Right ventricle myocardium (tissue), 1 donor: ENCODE measurements around the gene COBL.

DNA sequence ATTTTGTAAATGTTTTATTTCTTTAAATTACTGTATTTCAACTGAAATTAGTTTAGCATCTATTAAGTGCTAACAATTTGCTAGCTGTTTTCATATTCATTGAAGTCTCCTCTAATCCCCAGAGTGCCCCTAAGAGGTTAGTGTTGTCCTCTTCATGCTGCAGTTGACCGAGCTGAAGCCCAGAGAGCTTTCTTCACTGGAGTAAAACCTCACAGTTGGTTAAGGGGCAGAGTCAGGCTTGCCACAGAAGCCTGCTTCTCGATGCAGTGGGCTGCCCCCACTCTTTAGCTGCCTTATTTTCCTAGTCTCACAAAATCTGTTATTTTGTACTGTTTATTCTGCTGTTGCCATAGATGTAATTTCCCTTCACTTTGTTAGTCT, 53.6 kb downstream of the SPATA48 start:
- PRO-cap, 2 experiments: no peak in any of the 2 experiments

- PRO-cap, 2 experiments: no peak in any of the 2 experiments
Observed at GRCh38 chr7:50262775-50263437, 41.6 kb upstream of the IKZF1 start.

- PRO-cap, 2 experiments: no peak in any of the 2 experiments
Observed at GRCh38 chr7:50330599-50331390, 26.3 kb downstream of the IKZF1 start.

GRCh38 chr7:50331391-50332158, 27.1 kb downstream of the IKZF1 start:
- PRO-cap, 2 experiments: no peak in any of the 2 experiments

DNA sequence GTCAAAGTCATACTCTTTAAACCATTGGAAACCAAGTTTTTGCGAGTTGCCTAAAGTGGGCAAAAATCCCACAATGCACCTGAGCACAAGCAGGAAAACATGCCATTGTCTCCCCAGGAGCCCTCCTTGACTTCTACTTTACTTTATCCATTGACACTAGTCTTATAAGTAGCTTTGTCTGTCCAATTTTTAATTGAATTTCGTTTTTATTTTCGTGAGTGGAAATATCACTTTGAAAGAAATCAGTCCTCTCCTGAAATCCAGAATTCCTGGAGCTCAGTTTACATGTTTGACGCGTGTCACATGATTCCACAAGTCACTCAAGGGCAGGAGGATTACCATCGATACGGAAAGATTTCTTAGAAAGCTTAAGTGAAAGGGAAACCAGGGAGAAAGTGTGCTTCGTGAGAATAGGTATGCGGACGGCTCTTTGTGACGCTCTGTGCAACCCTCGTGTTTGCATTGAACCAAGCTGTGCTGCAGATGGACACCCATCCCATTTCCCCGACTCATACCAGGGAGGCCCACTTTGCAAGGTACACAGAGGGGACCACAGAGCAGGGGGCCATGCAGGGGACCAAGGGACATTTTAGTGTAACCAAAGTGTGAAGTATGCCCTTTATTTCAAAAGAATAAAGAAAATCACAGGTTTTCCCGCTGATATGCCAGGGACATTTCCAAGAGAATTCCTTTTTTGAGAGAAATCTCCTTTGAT, 43.1 kb downstream of the IKZF1 start:
- PRO-cap, 2 experiments: no peak in any of the 2 experiments

DNA sequence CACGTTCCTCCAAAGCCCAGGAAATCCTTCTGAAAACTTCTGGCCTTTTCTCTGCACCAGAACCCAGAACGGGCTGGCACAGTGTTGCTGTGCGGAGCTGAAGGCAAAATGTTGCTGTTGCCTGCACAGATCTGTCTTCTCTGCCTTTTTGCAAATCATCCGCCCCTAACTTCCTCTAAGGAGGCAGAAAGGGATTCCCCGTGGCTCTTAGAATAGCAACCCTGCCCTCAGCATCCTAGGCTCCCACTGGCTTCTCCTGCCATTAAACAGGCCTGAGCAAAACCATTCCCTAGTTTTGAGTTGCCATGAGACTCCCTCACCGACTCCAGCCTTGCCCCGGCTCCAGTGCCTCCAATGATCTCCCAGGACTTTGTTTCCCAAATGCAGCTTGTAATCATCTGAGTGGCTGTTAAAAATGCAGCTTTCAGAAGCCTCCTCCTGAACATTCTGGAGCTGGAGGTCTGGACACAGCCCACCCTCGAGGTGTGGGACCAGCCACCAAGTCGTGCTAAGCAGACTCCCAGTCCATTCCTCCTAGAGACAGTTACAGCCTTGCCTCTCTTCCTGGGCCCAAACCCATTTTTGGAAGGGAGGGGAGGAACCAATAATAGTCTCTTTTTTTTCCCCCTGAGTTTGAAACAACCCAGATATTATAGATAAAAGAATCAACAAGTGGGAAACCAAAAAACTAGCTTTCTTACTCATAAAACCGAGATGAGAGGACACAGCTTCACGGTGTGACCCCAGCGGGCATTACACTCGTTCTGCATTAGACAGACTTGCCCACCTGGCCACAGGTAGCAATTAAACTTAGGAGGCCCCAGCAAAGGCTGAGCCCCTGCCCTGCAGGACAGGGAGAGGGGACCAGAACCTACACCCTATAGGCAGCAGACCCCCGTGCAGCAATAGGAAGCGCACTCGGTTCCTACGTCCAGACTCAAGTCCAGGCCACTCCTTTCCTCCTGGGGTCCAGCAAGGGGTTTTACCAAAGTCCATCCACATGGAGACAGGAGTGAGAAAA, 44.5 kb downstream of the FIGNL1 start:
- PRO-cap, 2 experiments: no peak in any of the 2 experiments

- PRO-cap, 2 experiments: no peak in any of the 2 experiments
Observed at GRCh38 chr7:50449054-50449471, 1.1 kb downstream of the FIGNL1 start.

DNA sequence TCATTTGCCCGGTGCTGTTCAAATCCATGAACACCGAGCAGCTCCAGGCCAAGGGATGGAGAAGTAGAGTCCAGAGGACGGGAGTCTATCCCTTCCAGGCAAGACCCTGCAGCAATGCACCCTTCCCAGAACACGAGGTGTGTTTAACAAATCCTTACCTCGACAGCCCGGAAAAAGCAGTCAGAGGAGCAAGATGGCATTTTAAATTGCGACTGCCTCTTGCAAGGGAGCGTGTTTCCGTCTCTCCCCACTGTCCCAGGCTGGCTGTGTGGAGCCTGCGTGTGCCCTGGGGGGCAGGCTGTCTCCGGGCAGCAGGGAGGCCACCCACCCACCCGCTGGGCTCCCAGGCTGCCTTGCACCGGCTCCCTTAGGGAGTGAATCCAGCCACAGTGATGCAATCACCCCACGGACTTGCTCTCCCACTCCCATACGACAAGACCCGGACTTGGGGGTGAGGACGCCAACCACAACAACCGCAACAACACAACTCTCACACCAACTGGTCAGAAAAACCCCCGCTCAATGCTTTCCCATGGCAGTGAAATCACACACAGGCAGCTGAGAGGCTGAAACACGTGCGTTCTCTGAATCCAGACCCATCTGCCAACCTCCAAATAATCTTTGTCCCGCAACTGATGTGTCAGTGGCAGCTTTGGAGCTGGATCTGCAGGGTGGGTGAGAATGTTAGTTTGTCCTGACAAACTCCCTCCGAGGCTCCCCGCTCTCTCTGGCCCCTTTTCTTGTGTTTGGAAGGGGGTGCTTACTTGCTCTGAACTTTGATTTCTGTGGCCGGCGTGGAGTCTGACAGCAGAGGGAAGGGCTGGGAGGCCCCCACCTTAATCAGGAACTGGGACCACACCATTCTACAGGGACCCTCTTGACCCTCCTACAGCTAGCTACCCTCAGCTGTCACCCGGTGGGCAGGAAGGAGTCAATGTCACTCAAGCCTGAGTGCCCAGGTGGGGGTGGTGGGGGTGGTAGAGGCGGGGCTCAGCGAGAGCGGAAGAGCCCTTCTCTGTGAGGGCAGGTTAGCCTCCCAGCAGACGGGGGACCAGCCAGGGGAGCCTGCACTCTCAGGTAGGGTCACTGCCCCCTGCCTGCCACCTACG, 62.8 kb upstream of the DDC start:
- PRO-cap, 2 experiments: peak in 2 of 2 experiments; most common plus-strand start position 1,039 of the sequence (in 2); most common minus-strand start position 908 of the sequence (in 1)

DNA sequence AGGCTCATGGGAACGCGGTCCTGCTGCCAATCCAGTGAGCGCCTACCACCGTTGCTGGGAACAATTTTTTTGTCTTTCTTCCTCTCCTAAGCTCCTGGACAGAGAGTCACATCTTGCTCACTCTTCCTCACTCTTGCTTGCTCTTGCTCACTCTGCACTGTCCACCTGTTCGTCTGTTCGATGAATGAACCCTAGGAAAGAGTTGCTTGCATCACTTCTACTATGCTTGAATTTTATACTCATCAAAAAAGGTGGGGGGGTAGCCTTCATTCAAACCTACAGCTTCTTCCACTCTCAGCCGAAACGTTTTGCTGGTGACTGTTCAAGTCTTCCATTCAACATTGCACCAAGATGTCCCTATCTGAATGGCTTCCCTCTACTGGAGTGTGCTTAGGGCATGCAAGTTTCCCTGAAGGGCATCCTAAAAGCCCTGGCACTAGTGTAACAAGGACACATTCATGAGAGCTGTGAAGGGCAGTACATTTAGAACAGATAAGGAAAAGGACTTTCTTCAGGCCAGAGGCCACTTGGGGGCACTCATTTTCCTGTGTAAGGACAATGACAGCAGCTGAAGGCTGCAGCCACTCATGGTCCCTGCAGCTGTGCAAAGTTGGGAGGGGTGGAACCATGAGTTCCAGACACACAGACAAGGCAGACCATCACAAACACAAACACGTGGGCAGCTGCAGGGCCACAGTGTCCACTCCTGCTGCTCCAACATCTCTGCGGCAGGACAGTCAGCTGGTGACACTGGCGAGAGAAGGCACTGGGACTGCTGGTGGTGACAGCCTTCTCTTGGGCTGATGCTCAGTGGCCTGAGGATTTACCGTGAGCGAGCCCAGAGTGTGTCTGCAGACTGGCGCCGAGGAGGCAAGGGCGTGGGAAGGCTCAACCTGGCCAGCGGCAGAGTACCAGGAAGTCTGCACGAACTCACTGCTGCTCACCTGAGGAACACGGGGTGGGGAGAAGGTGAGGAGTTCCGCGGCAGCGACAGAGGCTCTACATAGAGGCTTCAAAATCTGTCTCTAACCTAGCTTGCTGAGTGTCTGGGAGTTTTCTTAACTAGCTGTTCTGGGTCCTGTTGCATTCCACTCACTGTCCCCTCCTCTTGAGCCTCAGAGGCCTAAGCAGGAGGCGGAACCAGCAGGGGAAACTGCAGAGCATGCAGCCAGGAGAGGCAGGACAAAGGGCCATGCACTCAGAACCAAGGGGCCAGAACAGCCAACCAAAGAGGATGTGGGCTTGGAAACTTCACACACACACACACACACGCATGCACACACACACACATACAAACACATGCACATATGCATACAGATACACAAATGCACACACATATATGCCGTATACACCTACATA, 76.3 kb upstream of the DDC start:
- PRO-cap, 2 experiments: peak in 2 of 2 experiments; most common plus-strand start position 731 of the sequence (in 2)

GRCh38 chr7:50673559-50674258, 108.5 kb upstream of the DDC start:
- PRO-cap, 2 experiments: no peak in any of the 2 experiments

DNA sequence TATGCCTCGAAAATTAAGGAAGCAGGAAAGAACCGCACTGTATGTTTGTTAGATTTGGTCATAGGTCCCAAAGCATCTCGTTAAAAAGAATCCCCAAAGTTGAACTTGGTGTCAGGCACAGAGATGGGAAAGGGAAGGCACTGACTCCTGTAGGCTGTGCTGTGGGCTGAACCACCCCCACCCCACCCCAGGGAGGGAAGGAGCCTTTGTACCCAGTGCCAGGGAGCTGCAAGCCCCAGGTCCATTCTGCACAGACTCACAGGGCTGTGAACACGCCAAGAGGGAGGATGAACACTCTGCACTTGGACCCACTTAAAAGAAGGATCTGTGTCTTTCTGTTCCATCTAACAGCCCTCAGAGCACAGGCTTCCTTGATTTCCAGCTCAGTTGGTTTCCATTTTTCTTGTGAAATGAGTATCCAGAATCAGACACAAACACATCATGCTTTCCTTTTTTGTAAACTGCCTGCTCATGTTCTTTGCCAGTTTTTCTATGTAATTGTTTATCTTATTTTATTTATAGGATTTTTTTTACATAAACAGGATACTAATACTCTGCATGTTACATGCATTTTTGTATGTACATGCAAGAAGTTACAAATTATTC, 84.9 kb downstream of the GRB10 start:
- PRO-cap, 2 experiments: no peak in any of the 2 experiments

DNA sequence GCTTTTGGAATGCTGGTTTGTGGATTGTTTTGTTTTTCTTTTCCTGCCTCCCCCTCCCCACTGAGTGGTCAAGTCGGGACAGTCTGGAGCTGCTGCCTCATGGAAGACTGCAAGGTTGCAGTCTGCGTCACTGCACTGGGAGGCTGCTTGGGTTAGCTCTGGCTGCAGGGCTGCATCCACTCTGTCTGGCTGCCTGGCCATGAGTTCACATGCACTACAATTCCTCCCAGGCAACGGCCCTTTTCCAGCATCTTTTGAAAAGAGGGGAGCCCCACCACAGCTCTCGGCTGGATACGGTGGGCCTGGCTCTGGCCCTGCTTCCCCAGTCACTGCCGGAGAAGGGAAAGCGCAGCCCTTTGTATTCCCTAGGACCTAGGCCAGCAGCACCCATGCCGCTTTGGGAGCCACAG, 80.7 kb downstream of the GRB10 start:
- PRO-cap, 2 experiments: no peak in any of the 2 experiments

GRCh38 chr7:50739604-50740845, 42.7 kb downstream of the GRB10 start:
- PRO-cap, 2 experiments: no peak in any of the 2 experiments

DNA sequence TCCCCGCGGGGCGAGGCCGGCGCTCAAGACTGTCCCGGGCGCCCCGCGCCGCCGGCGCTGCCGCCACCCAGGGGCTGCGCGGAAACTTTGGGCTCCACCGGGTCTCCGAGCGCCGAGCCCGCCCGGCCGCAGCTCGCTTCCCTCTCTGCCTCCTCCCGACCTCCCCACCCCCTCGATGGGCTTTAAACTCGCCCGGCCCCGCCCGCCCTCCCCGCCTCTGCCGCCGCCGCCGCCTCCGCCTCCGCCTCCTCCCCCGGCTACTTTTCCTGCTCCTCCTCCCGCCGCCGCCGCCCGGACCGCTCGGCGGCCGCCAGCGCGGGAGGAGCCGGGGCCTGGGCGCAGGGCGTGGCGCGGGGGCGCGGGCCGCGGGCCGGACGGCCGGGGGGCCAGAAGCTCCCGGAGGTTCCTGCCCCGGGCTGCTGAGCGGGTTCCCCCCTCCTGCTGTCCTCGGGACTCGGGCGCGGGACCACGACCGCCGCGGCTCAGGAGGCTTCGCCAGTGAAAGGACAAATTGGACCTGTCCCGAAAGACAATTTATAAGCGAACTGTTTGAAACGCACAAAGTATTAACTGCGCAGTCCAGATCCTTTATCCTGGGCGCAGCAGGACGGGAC, 10.7 kb upstream of the GRB10 start:
- PRO-cap, 2 experiments: peak in 2 of 2 experiments; most common plus-strand start position 346 of the sequence (in 1); most common minus-strand start position 157 of the sequence (in 2)

- PRO-cap, 2 experiments: no peak in any of the 2 experiments
Observed at GRCh38 chr7:51241796-51242143, 74.8 kb downstream of the COBL start.

GRCh38 chr7:51302833-51303194, 13.8 kb downstream of the COBL start:
- PRO-cap, 2 experiments: peak in 1 of 2 experiments; most common plus-strand start chr7:51303004 (in 1); most common minus-strand start chr7:51302924 (in 1)

- PRO-cap, 2 experiments: peak in 2 of 2 experiments; most common plus-strand start chr7:51316496 (in 2); most common minus-strand start chr7:51316809 (in 2)
Observed at GRCh38 chr7:51316313-51317331, at the start of gene COBL. COBL (minus strand) TSS chr7:51316809.

DNA sequence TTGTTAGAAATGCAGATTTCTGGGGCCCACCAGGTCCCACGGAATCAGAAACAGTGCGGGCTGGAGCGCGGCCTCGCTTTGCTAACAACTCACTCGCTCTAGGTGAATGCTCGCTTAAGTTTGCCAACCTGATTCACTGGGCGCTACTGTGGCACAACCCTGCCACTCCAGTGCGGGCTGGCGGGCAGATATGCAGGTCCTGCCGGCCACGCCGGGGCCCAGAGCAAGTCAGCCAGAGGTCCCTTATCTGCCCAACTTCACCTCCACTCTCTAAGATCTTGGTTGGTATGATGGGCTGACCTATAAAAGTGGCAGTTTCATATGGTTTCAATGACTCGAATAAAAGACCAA, 698 bp upstream of the COBL start:
- PRO-cap, 2 experiments: peak in 1 of 2 experiments; most common minus-strand start position 104 of the sequence (in 1)

- PRO-cap, 2 experiments: no peak in any of the 2 experiments
Observed at GRCh38 chr7:51318974-51319737, 2.5 kb upstream of the COBL start.

- PRO-cap, 2 experiments: no peak in any of the 2 experiments
Observed at GRCh38 chr7:52274287-52274659, 761.2 kb upstream of the POM121L12 start.